Measurements from ENCODE around the genes METTL13, C1orf105, TEX50 and GPR52.

DNA sequence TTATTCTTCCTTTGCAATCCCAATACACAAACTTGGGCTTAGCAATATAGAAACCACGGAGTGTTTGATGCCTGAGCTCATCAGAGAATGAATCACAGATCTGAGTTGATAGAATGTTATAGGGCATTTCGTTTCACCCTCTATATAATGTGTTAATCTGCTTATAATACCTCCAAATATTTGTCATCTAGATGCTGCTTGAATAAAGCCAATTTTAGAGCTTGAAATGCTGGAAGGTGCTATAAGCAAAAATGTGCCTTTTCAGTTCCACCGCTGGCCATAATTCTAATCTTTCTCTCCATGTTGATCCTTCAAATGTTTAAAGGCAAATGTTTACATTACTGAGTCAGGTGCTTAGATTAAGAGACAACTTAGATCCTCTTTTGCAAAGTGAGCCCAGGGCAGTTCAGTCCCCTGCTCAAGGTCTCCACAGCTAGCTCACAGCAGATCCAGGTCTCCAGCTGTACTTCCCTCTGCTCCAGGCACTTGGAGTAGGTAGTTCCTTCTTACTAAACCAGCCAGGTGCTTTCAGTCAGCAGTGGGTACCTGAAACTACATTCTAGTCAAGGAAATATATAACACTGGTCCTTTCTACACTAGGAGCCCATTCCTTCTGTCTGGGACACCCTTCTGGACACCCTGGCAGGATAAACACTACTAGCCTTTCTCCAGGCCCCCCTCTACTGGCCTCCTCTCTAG is 6.8 kb downstream of the FMO1 start:
- PRO-cap: no peak

DNA sequence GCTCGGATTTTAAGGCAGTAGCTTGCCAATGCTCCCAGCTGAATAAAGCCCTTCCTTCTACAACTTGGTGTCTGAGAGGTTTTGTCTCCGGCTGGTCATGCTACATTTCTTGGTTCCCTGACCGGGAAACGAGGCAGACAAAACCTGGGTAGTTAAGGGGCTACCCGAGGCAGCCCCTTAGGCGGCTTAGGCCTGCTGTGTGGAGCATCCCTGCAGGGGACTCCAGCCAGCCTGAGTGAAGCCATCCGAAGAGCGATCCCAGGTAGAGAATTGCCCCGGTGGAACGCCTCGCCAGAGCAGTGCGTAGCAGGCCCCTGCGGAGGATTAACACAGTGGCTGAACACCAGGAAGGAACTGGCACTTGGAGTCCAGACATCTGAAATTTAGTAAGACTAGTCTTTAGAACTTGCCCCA is 21.2 kb upstream of the MYOCOS start:
- PRO-cap: unidirectional peak, minus-strand start at position 132 of the sequence

DNA sequence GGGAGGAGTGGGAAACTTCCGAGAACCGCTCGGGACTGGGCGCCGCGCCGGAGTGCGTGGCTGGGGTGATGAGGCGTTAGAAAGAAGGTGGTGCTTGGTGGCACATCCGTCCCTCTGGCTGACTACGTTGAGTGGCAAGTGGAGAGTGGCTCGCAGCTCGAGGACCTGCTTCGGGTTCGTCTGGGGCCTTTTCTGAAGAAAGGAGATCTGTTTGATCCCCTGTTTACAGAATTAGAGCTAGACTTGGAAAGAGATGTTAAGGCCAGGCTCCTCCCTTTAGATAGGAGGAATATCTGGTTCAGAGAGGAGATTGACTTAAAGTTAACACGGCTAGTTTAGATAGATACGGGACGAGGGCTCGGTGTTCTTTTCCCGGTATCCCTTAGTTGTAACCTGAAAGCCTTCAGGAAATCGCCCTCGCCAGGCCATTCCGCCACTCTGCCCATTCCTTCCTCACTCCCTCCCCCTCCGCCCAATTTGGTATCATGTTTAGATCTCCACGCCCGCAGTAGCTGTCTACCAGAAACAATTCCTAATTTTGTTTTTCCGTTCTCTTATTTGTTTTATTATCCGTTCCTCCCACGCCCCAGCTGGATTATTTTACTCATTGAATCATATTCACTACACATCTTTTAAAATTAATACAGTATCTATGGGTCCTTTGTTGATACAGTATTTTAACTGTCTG is 568 bp upstream of the VAMP4 start:
- PRO-cap: bidirectional peak, plus-strand start at position 137 of the sequence, minus-strand start at position 54 of the sequence; bidirectional peak, plus-strand start at position 483 of the sequence, minus-strand start at position 440 of the sequence

DNA sequence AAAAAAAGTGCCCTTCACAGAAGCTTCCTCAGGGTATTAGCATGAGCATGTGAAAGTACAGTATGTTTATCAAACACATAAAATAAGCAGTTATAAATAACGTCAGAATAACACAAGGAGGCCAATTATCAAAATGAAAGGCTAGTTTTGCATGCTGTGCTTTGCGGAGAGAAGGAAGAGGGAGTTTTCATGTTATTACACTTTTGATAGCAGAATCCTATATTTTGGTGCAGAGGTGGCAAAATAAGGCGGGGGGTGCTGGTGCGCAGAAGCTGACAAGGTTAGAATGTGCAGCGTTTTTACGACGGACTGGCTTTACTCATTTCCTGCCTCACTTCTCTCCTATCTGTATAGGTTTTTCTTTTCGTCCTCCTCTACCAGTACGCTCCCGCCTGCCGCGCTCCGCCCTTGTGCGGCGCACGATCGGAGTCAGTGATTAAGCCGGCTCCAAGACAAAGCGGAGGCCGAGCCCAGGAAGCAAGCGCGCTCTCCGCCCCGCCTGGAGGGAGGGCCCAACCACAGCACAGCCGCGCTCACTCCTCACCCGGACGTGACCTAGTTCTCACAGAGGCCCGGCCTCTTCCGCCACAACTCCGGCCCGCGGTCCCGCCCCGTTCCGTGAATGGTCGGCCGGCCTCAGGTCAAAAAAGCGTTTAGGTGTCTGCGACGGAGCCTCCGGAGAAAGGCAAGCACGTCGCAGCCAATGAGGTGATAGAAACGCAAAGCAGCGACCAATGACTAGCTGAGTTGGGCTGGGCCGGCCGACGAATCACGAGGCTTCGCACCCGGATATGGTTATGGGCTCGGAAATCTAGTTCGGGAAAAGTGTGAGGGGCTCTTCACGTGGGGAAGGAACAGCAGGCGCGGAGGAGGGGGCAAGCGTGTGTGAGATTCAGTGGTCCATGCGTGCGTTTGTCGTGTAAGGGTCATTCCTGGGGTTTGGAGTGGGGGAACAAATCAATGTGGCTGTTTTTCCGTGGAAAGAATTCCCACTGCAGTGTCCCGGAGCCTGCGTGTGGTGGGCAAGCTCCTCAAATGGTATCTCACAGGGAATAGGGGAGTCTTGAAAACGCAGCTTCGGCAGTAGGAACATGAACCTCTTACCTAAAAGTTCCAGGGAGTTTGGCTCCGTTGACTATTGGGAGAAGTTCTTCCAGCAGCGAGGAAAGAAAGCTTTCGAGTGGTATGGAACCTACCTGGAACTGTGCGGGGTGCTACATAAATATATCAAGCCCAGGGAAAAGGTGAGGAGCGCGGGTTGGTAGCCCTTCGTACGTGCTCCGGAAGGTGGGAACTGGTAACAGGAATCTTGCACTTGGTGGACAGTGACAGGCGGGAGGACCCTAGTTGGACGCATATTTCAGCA is at the start of gene METTL13:
Gene METTL13, plus strand, starts transcription at position 784 of the 1,366 bp plus-strand sequence.
- PRO-cap: bidirectional peak, plus-strand start at position 839 of the sequence, minus-strand start at position 431 of the sequence

GRCh38 chr1:172145294-172145912 is 275.1 kb upstream of the C1orf105 start:
- PRO-cap: no peak

- PRO-cap: bidirectional peak, plus-strand start at chr1:172361246, minus-strand start at chr1:172361158
Observed at GRCh38 chr1:172361043-172361369, 59.5 kb upstream of the C1orf105 start.

DNA sequence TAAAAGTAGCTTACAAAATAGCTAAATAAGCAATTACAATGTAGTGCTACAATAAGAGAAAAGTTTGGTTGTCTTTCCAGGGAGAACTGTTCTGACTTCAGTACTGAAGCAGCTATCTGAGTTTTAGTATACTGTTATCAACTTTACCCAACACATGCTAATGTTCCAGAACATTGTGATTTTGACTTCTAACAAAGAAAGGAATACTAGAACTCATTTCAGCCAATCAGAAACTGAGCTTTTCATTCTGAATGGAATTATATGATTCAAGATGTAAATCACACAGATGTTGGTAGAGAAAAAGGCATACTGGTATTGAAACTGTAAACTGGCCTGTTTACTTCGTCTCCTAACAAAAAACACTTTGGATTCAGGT is at the start of gene C1orf105:
Gene C1orf105, plus strand, starts transcription at position 269 of the 376 bp plus-strand sequence.
- PRO-cap: no peak

- PRO-cap: no peak
Observed at GRCh38 chr1:172497280-172497725, 35.6 kb upstream of the SUCO start.

GRCh38 chr1:172544244-172544647 is 11.3 kb downstream of the SUCO start:
- PRO-cap: no peak

GRCh38 chr1:173127796-173128430 is 77.2 kb upstream of the TNFSF18 start:
- PRO-cap: bidirectional peak, plus-strand start at chr1:173128103, minus-strand start at chr1:173127981

GRCh38 chr1:173413135-173414151 is 63.7 kb upstream of the PRDX6 start:
- PRO-cap: no peak

- PRO-cap: no peak
Observed at GRCh38 chr1:173451806-173452729, 25.1 kb upstream of the PRDX6 start.

- PRO-cap: no peak
Observed at GRCh38 chr1:173473916-173475046, 2.9 kb upstream of the PRDX6 start.

DNA sequence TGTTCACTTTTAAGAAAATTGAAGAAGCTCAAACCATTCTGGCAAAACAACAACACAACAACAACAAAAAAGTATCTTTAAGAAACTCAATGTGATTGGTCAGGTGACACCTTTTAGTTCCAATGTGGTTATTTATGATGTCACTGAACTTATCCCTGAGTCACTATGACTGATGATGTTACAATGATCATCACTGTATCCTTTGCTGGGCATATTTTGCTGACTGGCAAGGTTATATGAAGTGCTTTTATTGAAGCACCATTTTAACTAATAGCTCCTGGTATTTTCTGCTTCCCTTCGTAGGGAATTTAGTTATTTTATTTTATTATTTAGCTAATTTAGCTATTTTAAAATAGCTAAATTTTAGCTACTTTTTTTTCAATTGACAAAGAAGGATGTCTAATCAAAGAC is at the start of gene TEX50:
Gene TEX50, plus strand, starts transcription at position 212 of the 411 bp plus-strand sequence.
- PRO-cap: no peak

GRCh38 chr1:173637465-173638155 is 2.5 kb downstream of the TEX50 start:
- PRO-cap: no peak

DNA sequence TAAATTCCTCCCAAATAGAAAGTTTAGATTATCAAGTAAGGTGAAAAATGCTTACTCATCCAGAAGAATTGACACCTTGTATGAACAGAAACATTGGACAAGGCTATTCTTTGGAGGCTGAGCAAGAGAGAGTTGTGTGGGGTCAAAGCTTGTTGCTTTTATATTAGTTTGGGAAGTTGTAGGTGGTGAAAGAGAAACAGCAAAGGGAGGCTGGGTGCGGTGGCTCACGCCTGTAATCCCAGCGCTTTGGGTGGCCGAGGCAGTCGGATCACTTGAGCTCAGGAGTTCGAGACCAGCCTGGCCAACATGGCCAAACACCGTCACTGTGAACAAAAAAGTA is 8.7 kb upstream of the SERPINC1 start:
- PRO-cap: no peak

GRCh38 chr1:173960876-173961294 is 43.8 kb upstream of the SERPINC1 start:
- PRO-cap: no peak

DNA sequence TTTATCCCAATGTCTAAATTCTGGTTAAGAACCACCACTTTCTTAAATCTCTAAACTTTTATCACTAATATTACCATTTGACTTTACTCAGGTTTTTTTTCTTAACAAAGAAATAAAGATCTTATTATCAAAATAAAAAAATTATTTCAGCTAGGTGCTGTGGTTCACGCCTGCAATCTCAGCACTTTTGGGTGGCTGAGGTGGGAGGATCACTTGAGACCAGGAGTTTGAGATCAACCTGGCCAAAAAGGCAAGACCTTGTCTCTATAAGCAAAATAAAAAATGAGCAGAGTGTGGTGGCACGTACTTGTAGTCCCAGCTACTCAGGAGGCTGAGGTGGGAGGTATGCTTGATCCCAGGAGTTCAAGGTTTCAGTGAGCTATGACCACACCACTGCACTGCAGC is 23.5 kb downstream of the RC3H1 start:
- PRO-cap: unidirectional peak, minus-strand start at position 189 of the sequence

DNA sequence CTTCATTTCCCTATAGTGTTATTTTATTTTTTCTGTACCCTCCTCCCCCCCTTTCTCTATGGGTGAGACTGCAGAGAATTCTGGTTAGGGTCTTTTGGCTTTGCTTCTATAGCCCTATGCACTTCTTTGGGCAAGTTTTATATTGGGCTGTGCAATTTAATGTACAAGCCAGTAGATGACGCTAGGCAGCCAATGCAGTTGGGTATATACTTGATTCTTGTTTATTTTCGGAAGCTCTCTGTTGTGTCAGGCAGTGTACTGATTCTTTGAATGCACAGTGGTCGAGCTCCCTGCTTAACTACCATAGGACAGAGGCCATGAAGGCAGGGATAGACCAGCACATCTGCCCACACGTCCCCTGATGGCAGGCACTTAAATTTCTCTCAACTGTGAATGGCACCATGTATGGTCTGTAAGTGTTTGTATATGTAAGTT is 34.1 kb upstream of the GPR52 start:
- PRO-cap: no peak

- PRO-cap: no peak
Observed at GRCh38 chr1:174447787-174448467, at the start of gene GPR52. TSS of gene GPR52 (plus strand) at chr1:174447964.

Measured in bronchus (tissue), 1 donor.